LHCN-M2 (cell line): ENCODE results near the genes ATOH8 and PLGLB1.

DNA sequence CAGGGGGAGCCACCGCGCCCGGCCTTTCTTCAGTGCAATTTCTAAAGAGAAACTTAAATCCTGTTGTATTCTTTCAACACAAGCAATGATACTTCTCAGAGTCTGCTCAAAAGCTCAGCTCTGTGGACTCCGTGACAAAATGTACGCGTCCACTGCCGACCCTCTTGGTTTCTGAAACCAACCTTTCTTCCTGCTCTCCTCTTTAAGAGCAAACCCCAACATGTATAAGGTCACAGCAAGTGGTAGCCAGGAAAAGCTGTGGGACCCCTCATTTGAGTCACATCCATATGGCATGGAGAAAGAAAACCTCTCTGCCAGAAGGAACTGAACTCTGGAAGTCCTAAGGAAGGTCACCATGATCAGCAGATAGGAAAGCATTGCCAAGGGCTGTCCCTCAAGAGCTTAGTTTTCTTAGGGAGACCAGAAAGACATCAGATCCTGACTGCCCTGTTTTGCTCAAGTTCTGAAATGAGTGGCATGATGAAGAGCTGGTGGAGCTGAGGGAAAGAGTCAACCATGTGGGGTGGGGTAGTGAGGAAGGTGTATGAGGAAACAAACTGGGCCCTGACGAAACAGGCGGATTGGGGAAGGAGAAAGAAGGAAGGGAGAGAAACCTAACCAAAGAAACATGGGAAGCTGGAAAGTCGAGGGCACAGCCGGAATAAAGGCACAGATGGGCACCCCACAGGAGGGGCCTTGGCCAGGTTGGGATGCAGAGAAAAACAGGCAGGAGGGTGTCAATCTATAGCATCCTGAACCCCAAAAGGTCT lies 8.2 kb downstream of the TGOLN2 start:
- RAMPAGE, long total RNA: no peak

DNA sequence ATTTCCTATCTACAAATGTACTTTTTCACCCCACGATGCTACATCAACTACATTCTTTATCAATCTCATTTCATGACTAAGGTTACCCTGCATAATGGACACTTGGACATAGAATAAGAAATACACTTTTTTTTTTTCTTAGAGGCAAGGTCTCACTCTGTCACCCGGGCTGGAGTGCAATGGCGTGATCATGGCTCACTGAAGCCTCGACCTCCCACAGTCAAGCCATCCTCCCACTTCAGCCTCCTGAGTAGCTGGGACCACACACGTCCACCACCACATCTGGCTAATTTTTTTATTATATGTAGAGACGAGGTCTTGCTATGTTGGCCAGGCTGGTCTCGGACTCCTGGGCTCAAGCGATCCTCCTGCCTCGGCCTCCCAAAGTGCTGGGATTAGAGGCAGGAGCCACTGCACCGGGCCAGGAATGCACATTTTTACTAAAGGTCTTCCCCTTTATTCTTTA lies 2.4 kb downstream of the TGOLN2 start:
- RAMPAGE, long total RNA: no peak

- RAMPAGE, long total RNA: no peak
Measured at GRCh38 chr2:85371234-85371516, 16.6 kb downstream of the ELMOD3 start.

- RAMPAGE, long total RNA: no peak
Measured at GRCh38 chr2:85482341-85482783, 56.6 kb upstream of the MAT2A start.

GRCh38 chr2:85545202-85545544 lies 6.2 kb downstream of the MAT2A start:
- RAMPAGE, long total RNA: no peak

GRCh38 chr2:85591364-85591974 lies 4.1 kb upstream of the RNF181 start:
- RAMPAGE, long total RNA: no peak

GRCh38 chr2:85599391-85600190 lies 2.9 kb downstream of the TMEM150A start:
- RAMPAGE, long total RNA: no peak

- RAMPAGE, long total RNA: no peak
Measured at GRCh38 chr2:85603269-85603573, 723 bp upstream of the TMEM150A start.

DNA sequence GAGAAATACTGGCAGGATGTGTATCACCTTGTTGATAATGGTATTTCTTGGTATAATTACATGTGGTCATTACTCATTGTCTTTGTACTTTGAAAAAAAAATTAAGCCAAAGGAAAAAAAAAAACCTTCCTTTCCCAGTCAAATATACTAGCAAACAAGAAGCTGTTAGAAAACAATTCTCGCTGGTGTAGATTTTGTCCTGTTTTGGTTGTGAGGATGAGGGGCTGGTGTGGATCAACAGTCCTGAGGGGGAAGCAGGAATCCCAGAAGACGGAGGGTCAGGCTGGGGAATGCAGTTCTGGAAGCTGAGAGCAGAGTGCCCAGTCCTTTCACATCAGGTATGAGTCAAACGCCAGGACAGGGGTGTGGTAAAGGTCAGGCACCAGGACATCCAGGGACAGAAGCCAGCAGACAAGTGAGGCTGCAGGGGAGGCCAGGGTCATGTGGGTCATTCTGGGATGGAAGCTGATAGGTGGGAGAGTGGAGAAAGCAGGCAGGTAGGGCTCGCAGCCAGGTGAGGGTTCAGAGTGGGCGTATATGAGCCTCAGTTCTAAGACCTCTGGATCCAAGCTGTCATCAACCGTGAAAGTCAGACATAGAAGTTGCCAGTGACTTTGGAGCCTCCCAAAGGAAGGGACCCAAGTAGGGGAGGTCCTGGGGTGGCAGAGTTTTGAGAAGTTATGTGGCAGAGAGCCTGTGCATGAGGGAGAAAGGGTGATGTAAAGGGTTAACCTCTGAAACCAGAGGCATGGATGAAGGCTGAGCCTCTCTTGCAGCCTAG lies 12.8 kb upstream of the GNLY start:
- RAMPAGE, long total RNA: no peak

GRCh38 chr2:85753290-85754199 lies at the start of gene ATOH8:
Gene ATOH8, plus strand, starts transcription at chr2:85753991.
- RAMPAGE, long total RNA: no peak

DNA sequence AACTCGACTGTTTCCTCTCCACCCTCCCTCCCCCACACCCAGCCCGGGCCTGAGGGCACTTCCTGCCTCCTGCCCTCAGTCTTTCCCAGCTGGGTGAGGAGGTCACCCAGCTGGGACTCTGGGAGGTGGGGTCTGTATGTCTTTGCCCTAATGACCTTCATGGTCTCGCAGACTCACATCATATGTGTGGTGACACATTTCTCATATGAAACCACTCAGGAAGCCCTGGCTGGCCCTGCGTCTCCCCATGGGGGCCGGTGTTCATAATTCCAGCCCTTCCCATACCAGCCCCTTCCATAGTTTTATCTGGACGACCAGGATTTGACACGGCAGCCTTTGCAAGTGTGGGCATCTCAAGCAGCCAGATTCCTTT lies 12.5 kb downstream of the ATOH8 start:
- RAMPAGE, long total RNA: no peak

DNA sequence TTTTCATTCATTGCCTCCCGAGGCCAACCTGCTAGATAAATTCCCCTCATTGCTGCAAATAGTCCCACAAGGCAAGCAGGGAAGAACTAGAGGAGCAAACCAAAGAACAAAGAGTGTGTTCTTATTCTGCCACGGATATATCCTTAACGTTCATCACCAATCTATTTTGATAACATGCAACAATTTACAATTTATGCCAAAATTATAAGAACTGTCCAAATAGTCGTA lies 1.8 kb downstream of the ST3GAL5 start:
- RAMPAGE, long total RNA: no peak

DNA sequence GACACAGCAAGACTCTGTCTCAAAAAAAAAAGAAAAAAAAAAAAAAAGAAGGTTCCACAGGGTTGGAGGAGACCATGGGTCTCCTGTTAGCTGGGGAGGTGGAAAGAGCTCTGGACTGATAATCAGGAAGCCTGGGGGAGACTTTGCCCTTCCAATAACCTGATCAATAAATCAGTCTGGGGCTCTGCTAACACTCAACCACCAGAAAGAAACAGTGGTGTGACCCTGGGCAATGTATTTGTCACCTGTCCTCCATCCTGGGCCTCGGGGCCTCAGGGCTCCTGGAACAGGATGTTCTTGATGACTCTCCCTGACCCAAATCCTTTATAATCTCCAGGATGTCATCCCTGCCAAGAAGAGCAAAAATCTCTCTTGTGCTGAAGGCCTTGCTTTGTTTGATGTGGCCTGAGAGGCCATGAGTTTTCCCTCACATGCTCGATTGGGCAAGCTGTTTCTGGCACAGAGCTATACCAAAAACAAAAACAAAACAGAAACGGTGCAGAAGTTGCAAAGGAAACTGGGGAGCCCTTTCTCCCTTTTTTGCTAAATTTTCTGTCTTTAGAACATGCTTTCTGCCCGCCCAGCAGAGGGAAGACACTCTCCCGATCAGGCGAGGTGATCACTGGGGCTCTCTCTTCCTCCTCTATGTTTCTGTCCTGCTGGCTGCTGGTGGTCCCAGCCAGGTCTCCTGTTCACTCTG lies 35.7 kb upstream of the ST3GAL5 start:
- RAMPAGE, long total RNA: no peak

DNA sequence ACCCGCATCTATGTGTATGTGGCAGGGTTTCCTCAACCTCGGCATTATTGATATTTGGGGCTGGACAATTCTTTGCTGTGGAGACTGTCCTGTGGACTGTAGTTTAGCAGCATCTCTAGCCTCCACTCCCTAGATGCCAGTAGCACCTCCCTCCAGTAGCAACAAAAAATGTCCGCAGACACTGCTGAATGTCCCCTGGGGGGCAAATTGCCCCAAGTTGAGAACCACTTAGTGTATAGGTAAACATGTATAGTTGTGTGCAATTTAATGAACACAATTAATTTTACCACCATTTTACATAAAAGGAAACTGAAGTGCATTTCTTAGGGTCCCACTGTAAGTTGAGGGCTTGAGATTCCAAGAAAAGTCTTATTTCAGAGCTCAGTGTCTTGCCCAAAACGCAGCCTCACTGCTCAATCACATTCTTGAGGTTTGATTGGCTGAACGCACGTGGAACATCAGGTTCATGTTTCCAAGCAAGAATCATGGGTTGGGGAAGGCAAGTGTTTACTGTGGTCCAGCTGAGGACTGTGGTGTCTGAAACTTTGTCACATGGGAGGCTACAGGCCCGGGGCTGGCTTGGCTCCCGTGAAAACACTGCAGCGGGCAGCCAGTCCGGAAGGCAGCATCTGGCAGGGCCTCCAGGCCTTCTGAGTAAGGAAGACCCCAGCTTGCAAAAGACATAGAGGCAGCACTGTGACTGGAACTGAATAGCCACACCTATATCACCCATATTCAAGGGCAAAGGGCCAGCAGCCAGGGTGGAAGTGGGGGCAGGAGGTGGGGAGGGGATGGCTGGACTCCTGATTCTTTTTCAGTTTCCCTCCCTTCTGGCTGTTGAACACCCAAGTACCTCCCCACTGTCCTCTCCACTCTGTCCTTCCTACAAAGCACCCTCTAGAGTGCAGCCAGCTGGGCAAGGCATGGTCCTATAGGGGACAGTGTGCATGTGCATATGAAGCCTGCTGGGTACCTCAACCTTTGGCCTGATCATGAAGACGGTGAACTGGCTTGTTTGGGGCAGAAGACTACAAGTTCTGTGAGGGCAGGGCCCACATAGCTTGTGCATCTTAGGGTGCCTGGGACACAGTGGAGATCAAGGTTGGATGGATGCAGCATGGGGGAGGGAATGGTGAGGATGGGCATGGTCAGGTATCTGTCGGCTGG lies 84.7 kb downstream of the POLR1A start:
- RAMPAGE, long total RNA: no peak

GRCh38 chr2:86065373-86066057 lies 40.2 kb downstream of the POLR1A start:
- RAMPAGE, long total RNA: no peak

GRCh38 chr2:86483519-86484385 lies 42.6 kb downstream of the KDM3A start:
- RAMPAGE, long total RNA: no peak

- RAMPAGE, long total RNA: no peak
Measured at GRCh38 chr2:86603672-86604120, 20.0 kb downstream of the RNF103 start.

- RAMPAGE, long total RNA: no peak
Measured at GRCh38 chr2:86704331-86705074, 15.6 kb upstream of the RMND5A start.

- RAMPAGE, long total RNA: no peak
Measured at GRCh38 chr2:87021806-87022236, at the start of gene PLGLB1. Gene PLGLB1, minus strand, starts transcription at chr2:87021844.

DNA sequence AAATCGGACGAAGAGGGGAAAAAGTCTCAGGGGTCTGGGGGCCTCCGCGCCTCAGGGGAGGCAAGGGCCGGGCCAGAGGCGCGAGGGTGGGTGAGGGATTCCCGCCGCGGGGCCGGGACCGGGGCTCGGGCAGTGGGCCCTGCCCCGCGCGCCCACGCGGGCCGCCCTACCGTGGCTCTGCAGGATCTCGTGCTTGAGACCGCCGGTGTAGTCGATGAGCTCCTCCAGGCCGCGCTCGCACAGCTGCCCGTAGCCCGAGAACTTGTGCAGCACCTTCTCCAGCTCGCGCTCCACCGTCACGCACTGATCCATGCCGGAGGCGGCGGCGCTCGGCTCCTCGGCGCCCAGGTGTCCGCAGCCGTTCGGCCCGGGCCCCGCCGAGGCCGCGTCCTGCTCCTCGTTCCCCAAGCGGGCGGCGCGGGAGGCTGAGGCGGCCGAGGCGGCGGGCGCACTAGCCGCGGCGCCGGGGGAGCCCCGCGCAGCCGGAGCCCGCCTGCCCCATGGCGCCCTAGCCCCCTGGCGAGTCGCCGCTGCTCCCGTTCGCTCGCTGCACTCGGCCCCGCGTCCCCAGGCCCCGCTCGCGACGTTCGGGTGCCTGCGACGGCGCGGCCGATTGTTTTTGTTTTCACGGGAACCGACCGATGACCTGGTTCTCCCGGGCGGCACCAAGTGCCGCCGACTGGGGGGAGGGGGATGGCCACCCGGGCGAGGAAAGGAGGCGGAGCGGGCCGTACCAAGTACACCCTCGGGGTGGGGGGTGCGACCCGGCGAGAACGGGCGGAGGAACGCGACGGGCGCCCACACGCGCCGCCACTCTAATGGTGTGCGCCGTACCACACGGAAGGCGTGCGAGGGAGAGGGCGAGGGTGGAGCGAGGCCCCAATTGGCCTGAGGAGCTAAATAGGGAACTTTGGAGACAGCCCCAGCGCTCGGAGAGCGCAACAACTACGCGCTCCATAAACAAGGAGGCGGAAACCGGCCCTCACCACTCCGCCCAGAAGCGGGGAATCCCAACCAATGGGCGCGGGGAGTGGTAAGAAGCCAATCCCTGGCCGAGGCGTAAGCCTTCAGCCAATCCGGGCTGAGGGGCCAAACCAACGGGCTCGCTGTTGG lies 54.5 kb upstream of the PLGLB1 start:
- RAMPAGE, long total RNA: no peak